Cardiac fibroblast (primary cell): Measurements from ENCODE around the genes FKBP15 and AKNA.

GRCh38 chr9:113220870-113221643 lies at the start of gene FKBP15:
FKBP15 (minus strand) TSS chr9:113221277.
- RRBS: 1% methylated on average over 15 of the region's 60 CpGs

DNA sequence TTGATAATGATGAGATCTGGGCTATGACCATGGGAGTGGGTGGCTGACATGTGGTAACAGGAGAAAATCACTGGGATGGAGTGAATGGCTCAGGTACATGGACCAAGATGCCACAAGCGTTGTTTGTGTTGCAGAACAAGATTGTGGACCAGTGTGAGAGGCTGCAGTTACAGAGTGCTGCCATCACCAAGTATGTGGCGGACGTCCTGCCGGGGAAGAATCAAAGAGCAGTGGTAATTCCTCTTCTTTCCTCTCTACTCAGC lies 4.7 kb downstream of the BSPRY start:
- RRBS: no CpG with 5 or more reads among the region's 4 CpGs

DNA sequence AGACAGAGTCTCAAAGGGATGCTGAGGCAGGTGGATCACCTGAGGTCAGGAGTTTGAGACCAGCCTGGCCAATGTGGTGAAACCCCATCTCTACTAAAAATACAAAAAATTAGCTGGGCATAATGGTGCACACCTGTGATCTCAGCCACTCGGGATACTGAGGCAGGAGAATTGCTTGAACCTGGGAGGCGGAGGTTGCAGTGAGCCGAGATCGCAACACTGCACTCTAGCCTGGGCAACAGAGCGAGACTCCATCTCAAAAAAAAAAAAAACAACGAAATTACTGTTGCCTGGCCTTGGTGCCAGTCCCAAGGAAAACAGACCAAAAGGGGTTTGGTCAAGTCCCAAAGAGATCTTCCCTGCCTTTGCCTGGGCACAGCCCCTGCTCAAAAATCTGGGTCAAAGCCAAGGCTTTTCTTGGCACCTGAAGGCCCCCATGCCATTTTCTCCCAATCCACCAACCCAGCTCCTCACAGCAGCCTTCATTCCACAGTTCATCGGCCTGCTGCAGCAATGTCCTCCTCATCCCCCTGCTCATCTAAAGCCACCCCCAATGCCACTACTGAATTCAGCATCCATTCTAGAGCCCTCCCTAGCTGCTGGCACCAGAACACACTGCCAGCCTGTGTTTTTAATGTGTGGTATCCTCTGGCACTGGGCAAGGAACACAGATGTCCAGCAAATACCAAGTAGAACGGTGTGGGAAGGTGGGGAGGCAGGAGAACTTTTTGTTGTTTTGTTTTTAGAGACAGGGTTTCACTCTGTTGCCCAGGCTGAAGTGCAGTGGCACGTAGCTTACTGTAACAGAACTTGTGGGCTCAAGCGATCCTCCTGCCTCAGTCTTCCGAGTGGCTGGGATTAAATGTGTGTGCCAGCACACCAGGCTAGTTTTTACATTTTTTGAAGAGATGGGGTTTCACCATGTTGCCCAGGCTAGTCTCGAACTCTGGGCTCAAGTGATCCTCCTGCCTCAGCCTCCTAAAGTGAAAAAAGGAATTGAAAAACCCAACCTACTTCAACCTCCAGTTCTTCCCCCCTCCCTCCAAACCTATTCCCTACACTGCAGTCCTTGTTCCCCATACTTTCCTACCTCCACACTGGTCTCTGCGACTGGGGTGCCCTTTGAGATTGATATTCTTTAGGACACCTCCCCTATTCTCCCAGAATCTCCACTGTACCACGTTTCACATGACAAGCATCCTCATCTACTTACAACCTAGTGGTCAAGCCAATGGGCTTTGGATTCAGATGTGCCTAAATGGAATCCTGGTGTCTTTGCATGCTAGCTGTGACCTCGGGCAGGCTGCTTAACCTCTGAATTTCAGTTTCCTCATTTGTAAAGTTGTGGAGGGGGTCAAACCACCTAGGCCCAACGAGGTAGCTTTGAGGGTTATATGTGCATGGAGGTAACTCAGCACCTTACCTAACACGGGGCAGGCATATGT lies 4.7 kb downstream of the HDHD3 start:
- RRBS: no CpG with 5 or more reads among the region's 17 CpGs

GRCh38 chr9:113378794-113379664 lies 2.2 kb upstream of the HDHD3 start:
- RRBS: no CpG with 5 or more reads among the region's 22 CpGs

GRCh38 chr9:113587809-113588184 lies 124.3 kb downstream of the RGS3 start:
- RRBS: no CpG with 5 or more reads among the region's 4 CpGs

DNA sequence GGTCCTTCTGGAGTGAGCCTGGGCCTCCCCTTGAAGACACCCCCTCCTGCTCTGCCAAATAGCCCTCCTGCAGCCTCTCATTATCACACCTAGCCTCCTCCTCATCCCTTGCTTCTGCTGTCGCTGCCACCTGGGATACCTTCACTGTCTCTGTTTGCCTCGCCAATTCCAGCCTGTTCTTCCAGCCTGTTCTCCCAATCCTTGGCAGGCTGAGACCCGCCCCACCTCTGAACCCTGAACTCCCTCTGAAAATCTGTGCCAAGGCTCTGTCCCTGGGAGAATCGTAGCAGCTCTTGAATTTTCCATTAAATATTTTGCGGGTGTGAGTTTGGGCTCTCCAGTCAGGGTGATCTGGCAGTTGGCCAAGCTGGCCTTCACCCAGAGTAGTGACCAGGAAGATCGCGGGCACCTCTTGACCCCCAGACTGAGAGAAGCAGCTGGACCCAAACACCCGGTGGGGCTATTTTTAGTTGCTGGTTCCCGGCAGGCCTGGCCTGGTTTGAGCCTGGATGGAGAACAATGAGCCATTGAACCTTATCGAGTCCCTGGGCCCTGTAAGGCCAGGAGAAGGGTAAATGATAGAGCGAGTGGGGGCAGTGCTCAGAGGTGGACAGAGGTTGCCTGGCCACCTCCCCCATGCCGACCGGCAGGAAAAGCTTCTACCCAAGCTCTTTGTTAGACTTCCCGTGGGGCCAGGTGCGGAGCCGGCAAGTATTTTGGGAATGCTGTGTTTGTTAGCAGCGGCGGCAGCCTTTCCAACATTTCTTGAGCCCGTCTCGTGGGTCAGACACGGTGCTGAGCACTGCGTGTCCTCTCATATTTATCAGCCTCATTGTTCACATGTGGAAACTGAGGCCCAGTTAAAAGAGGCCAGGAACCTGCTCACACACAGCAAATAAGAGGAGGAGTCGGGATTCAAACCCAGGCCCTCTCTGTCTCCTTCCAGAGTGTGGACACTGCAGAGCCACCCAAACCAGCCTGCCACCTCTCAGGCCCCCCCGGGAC lies 146.2 kb downstream of the RGS3 start:
- RRBS: 17% methylated on average over 4 of the region's 24 CpGs

DNA sequence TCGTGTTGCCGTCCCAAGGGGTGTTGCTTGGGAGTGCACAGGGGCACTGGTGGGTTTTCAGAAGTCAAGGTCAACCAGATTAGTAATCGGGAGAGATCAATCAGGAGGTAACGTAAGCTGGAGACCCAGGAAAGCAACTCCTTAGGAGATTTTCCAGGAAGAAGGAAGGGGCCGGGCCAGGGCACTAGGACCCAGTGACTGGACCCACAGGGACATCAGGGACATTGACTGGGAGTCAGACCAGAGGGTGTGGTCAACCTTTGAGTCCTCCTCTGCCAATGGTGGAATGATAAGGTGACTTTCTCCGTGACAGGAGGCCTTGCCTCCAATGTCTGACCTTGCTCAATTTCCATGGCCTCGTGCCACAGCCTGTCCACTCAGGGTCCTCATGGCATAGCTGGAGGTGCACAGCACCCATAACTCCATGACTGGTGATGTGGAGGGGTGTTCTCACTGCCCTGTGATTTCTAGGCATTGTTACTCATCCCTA lies 3.9 kb upstream of the AMBP start:
- RRBS: no CpG with 5 or more reads among the region's 7 CpGs

GRCh38 chr9:114233722-114234183 lies 78.4 kb downstream of the COL27A1 start:
- RRBS: no CpG with 5 or more reads among the region's 6 CpGs

GRCh38 chr9:114249618-114250775 lies 72.9 kb upstream of the ORM1 start:
- RRBS: 31% methylated on average over 4 of the region's 33 CpGs

DNA sequence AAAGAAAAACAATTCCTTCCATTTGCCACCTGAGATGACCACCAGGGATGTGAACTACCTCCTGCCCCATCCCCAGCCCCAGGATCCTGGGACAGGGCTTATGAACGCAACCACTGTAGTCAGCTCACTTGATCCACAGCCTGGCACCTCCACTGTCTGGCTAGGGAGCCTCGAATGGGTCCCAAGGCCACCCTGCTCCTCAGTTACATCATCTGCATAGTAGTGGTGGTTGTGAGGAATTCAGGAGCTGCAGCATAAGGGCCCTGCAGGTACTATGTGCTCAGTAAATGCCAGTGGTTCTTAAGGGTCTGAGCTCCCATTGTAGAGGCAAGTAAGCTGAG lies 2.8 kb downstream of the ORM2 start:
- RRBS: no CpG with 5 or more reads among the region's 2 CpGs

DNA sequence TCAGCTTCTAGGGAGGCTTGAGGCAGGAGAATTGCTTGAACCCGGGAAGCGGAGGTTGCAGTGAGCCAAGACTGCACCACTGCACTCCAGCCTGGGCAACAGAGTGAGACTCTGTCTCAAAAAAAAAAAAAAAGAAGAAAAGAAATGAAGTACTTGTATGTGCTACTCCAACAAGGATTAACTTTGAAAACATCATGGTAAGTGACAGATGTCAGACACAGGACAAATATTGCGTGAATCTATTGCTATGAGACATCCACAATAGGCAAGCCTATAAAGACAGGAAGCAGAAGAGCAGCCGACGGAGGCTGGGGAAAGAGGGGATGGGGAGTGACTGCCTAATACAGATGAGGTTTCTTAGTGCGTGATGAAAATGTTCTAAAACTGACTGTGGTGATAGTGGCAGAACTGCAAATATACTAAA lies 21.6 kb downstream of the AKNA start:
- RRBS: no CpG with 5 or more reads among the region's 6 CpGs

DNA sequence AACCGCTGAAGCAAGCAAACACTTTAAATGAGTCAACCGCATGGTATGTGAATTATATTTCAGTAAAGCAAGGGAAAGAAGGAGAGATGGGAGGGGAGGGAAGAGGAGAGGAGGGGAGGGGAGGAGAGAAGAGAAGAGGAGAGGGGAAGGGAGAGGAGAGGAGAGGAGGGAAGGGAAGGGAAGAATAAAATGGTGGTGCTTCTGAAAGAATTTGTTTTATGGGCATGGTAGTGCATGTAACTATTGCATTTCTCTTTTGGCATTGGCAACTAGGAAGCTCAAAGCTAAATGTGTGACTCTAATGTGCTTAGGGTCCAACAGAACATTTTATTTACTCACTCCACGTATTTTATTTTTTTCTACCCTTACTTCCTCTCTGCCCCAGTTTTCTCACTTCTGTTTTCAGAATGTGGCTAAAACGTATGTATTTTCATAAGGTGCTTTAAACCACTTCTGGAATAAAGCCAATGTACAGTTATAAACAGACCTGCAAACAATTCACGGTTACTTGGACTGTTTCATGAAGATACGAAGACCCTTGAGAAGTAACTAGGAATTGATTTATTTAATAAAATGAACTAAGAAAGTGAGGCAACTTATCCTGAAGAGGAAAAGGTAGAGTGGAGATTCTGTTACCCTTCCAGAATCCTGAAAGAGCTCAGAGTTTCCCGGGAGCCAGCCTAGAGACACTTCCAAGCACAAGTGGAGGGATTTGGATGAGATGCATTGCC lies 21.0 kb downstream of the AKNA start:
- RRBS: no CpG with 5 or more reads among the region's 7 CpGs

- RRBS: 4% methylated on average over 3 of the region's 38 CpGs
Observed at GRCh38 chr9:114387487-114388589, at the start of gene AKNA. AKNA (minus strand) TSS chr9:114387982.

- RRBS: no CpG with 5 or more reads among the region's 10 CpGs
Observed at GRCh38 chr9:114388731-114389402, 1.1 kb upstream of the AKNA start.

- RRBS: no CpG with 5 or more reads among the region's 5 CpGs
Observed at GRCh38 chr9:114394257-114394700, 6.5 kb upstream of the AKNA start.

DNA sequence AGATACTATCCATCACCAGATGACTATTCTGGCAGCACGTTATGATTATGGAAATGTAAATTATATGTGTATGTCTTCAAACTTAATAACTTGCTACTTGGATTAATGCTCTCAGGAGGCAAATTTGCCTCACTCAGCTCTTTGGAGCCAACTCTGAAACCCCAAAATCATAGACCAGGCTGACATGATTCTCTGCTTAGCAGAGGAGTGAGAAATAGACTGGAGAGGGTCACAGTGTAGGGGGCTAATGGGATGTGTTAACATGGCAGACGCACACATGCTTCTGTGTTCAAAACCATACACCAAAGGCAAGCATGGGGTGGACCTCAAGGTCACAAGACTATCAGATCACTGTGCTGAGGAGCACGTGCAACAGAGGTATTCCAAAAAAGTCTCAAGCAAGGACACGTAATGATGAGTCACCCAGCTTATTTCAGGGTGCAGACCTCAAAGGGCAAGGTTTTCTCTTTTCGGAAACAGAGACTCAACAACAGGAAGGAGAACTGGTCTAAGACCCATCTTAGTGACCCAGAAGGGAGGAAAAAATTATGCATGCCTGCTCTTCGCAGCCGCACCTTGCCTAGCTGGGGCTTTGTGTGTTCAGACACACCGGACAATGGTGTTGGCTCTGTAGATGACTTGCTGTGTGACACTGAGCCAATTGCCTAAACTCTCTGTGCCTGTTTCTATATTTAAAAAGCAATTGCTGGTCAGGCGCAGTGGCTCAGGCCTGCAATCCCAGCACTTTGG lies 20.4 kb downstream of the WHRN start:
- RRBS: no CpG with 5 or more reads among the region's 9 CpGs

GRCh38 chr9:114512300-114512910 lies 7.1 kb upstream of the WHRN start:
- RRBS: no CpG with 5 or more reads among the region's 7 CpGs

- RRBS: no CpG with 5 or more reads among the region's 11 CpGs
Observed at GRCh38 chr9:114642810-114643567, 14.6 kb downstream of the TEX53 start.

- RRBS: no CpG with 5 or more reads among the region's 4 CpGs
Observed at GRCh38 chr9:114657453-114657609, 274 bp downstream of the TEX53 start.

- RRBS: no CpG with 5 or more reads among the region's 7 CpGs
Observed at GRCh38 chr9:114894697-114895481, 35.5 kb downstream of the TNFSF8 start.